Heart left ventricle (tissue), 7 donors: Measurements from ENCODE around the gene THAP10.

GRCh38 chr15:69718781-69719412, 266.3 kb downstream of the RPLP1 start:
- PRO-cap, 6 experiments, result peak in 2 of 6 experiments; most common plus-strand start chr15:69719170 (in 2); most common minus-strand start chr15:69719056 (in 1)
- RAMPAGE, long total RNA, 2 experiments, result no peak in any of the 2 experiments
- RRBS, result no CpG with 5 or more reads among the region's 4 CpGs

- PRO-cap, 6 experiments, result no peak in any of the 6 experiments
- RAMPAGE, long total RNA, 2 experiments, result no peak in any of the 2 experiments
- RRBS, result no CpG with 5 or more reads among the region's 4 CpGs
Observed at GRCh38 chr15:69735172-69735527, 282.5 kb downstream of the RPLP1 start.

GRCh38 chr15:70049271-70050023, 48.3 kb downstream of the TLE3 start:
- PRO-cap, 6 experiments, result no peak in any of the 6 experiments
- RAMPAGE, long total RNA, 2 experiments, result no peak in any of the 2 experiments
- RRBS, result no CpG with 5 or more reads among the region's 27 CpGs

DNA sequence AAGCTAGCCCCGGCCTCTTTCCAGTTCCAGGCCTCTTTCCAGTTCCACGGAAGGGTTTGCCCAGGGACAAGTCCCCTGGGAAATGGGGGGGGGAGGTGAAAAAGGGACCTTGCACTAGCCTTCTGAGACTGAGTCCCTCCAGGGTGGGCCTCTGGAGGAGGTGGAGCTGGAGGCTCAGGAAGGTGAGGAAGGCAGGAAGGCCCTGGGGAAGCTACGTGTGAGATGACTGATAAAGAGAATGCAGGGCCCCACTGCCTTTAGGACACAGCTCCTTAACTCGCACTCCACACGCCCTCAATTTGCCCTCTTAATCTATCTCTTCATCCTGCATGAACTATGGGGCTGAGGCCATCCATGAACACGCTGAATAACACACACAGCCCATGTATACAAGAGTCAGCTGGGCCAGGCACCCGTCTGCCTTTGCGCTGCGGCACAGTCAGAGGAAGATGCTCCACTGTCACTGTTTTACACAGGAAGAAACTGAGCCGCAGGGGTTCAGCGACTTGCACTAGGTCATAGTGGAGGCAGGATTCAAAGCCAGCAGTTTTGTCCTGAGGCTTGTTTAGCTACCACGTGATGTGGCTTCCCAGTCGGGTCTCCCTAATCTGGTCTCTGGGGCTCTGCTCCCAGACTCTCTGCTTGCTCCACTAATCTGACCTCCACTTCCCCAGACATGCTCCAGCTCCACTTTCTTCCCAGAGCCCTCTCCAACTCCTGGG, 44.0 kb downstream of the TLE3 start:
- PRO-cap, 6 experiments, result no peak in any of the 6 experiments
- RAMPAGE, long total RNA, 2 experiments, result no peak in any of the 2 experiments
- RRBS, result no CpG with 5 or more reads among the region's 13 CpGs

- PRO-cap, 6 experiments, result no peak in any of the 6 experiments
- RAMPAGE, long total RNA, 2 experiments, result no peak in any of the 2 experiments
- RRBS, result no CpG with 5 or more reads among the region's 10 CpGs
Observed at GRCh38 chr15:70057911-70058283, 39.8 kb downstream of the TLE3 start.

DNA sequence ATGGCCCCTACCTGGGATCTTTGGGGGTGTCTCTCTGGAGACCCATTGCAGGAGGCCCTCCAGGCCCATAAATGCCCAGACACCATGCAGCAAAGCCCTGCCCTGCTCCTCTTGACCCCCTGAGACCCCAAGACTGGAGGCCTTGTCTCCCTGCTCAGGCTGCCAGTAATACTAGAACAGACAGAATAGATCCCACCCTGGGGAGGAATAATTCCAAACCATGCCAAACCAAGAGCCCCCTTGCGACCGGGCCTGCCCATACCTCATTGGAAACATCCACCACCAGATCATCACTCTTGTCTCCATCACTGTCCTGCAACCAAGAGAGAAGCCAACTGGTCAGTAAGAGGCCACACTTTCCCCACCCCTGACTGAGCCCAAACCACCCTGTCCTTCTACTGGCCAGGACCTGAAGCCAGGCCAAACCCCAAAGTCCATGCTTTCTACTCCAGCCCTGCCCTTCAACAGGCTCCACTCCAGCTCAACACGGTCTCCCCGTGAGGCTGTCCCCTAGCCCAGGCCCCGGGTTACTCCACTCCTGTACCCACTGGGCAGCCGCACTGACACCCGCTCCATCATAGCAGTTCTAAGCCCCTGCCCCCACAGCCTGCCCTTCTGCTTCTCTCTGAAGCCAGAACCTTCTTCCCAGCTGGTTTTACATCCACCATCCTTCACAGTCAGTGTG, 38.4 kb downstream of the TLE3 start:
- PRO-cap, 6 experiments, result no peak in any of the 6 experiments
- RAMPAGE, long total RNA, 2 experiments, result no peak in any of the 2 experiments
- RRBS, result no CpG with 5 or more reads among the region's 7 CpGs

GRCh38 chr15:70064732-70065534, 32.8 kb downstream of the TLE3 start:
- PRO-cap, 6 experiments, result no peak in any of the 6 experiments
- RAMPAGE, long total RNA, 2 experiments, result no peak in any of the 2 experiments
- RRBS, result no CpG with 5 or more reads among the region's 4 CpGs

GRCh38 chr15:70111698-70111960, 13.9 kb upstream of the TLE3 start:
- PRO-cap, 6 experiments, result no peak in any of the 6 experiments
- RAMPAGE, long total RNA, 2 experiments, result no peak in any of the 2 experiments
- RRBS, result no CpG with 5 or more reads among the region's 3 CpGs

DNA sequence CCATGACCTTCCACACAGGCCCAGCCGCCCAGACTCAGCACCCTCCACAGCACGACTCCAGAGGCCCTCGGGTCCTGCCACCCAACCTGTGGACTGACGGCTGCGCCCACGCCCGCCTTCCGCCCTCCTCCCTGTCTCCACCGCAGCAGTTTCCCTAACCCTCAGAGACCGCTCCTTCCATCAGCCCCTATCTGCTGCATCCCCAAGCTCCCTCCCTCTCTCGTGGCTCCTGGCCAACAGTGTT, 168.6 kb upstream of the TLE3 start:
- PRO-cap, 6 experiments, result no peak in any of the 6 experiments
- RAMPAGE, long total RNA, 2 experiments, result no peak in any of the 2 experiments
- RRBS, result no CpG with 5 or more reads among the region's 11 CpGs

- PRO-cap, 6 experiments, result no peak in any of the 6 experiments
- RAMPAGE, long total RNA, 2 experiments, result no peak in any of the 2 experiments
- RRBS, result no CpG with 5 or more reads among the region's 3 CpGs
Observed at GRCh38 chr15:70271296-70271976, 173.7 kb upstream of the TLE3 start.

DNA sequence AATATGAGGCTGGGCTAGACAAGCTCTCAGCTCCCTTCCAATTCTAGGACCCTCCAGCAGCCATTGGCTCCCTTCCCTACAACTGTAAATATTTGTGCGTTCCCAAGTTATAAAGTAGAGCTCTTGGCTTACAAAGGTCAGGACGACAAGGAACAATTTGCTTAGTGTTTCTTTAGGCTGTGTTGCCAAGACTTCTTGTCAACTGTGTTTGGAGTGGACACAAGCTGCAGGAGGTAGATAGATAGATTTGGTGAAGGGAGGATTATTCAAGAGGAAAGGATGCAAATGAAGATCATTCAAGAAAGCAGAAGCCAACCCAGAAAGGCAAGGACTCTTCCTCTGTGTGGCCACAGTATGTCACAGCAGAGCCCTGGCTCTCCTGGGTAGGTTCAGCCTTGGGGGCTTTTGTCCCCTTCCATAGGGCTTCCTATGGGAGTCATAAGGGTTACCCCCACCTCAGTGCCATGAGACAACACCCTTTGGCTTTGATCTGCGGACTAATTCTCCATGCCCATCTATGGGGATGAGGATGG, 223.7 kb upstream of the TLE3 start:
- PRO-cap, 6 experiments, result no peak in any of the 6 experiments
- RAMPAGE, long total RNA, 2 experiments, result no peak in any of the 2 experiments
- RRBS, result no CpG with 5 or more reads among the region's 3 CpGs

DNA sequence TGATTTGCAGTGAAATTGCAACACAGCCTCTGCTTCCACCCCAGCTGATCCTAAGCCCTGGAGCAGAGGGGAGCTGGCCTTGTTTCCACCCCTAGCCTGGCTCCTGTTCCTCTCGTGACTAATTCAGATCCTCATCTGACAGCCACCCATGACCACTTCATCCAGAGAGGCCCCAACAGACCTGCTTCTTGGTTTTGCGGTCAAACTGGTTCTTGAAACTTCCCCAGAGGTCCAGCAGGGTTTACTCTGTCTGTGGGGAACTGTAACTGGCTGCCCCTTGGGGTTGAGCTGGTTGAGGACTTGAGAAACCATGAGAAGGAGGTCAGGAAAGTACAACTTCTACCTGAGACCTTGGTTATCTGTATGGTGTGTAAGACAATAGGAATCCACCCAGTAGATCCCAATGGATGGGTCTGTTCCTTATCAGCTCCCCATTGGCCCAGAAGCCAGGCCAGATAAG, 300.2 kb downstream of the UACA start:
- PRO-cap, 6 experiments, result no peak in any of the 6 experiments
- RAMPAGE, long total RNA, 2 experiments, result no peak in any of the 2 experiments
- RRBS, result no CpG with 5 or more reads among the region's 2 CpGs

DNA sequence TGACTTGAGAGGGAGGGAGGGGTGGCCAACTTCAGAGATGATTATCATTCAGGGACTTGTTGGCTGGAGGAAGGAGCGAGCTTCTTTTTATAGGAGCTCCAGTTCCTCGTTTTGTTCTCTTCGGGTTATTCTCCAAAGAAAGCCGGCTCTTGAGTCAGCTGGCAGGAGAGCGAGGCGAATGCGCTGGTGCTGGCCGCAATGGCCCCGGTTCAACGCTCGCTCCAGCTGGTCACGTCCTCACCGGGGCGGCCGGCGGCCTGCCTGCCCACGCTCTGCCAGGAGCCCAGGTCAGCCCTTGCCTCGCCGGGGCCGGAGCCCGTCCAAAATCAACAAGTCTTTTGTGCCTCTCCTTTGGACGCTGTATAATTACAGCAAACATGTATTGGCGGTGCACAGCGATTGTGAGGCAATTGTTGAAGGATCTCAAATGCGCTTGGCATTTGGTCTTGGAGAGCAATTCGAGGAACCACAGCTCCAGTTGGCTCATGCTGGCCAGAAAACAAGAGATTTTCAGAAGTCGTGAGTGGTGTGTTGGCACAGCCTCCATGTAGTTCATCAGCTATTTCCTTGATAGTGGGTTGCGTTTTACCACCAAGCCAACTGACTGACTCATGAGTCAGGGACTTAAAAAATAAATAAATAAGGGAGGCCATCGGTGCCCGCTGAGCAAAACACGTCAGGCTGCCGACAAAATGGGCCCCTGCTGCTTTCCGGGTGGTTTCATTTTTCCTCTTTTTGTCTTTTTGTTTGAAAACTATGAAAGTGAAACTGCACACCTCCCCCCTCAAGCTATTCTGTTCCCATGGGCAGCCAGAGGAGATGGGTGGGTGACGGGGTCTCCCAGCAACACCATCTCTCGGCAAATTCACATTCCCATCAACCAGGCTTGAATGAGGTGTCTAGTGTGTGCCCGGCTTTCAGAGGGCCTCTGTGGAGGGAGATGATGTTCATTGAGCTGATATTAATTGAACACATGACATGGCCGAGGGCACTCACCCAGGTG, 288.4 kb downstream of the UACA start:
- PRO-cap, 6 experiments, result peak in 1 of 6 experiments; most common plus-strand start position 157 of the sequence (in 1)
- RAMPAGE, long total RNA, 2 experiments, result no peak in any of the 2 experiments
- RRBS, result 24% methylated on average over 14 of the region's 37 CpGs

GRCh38 chr15:70504037-70505200, 258.9 kb downstream of the UACA start:
- PRO-cap, 6 experiments, result no peak in any of the 6 experiments
- RAMPAGE, long total RNA, 2 experiments, result no peak in any of the 2 experiments
- RRBS, result no CpG with 5 or more reads among the region's 23 CpGs

GRCh38 chr15:70509096-70509821, 254.1 kb downstream of the UACA start:
- PRO-cap, 6 experiments, result no peak in any of the 6 experiments
- RAMPAGE, long total RNA, 2 experiments, result no peak in any of the 2 experiments
- RRBS, result no CpG with 5 or more reads among the region's 5 CpGs

DNA sequence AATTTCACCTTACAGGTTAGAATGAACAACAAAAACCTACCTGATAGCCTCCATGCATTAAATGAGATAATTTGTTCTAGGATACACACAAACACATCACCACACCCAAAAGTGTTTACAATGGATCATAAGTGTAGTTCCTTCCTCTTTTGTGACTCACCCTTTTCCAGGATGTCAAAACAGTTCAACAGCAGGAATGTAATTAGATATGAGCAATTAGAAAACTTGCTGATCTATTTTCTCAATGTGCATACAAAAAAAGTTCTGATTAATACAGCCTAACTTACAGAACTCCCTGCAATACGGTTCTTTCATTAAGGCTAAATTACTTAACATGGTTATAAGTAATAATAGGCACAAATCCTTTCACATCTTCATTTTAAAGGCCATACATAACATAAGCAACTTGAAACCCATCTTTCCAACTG, 21.5 kb downstream of the UACA start:
- PRO-cap, 6 experiments, result peak in 2 of 6 experiments; most common plus-strand start position 182 of the sequence (in 2); most common minus-strand start position 63 of the sequence (in 2)
- RAMPAGE, long total RNA, 2 experiments, result no peak in any of the 2 experiments
- RRBS, result no CpG with 5 or more reads among the region's 1 CpG

DNA sequence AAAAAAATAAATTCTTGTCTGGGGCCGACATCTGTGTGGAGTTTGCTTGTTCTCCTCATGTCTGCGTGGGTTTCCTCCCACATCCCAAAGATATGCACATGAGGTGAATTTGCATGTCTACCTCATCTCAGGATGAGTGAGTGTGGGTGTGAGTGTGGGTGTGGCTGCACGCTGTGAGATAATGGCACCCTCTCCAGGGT, 25.8 kb upstream of the UACA start:
- PRO-cap, 6 experiments, result no peak in any of the 6 experiments
- RAMPAGE, long total RNA, 2 experiments, result no peak in any of the 2 experiments
- RRBS, result no CpG with 5 or more reads among the region's 3 CpGs

DNA sequence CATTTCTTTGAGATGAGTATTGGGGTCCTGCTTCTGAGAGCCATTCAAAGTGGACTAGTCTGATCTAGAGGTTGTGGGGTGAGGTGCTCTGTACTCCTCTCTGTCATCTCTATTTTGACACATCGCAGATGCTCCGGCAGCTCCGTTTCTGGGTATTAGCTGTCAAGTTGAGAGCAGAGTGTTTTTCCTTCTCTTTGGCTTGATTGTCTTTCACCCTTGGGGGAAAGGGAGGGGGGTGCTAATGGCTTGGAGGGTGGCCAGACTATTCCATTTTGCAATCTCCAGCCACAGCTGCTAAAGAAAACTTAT, 13.8 kb upstream of the LARP6 start:
- PRO-cap, 6 experiments, result peak in 1 of 6 experiments; most common minus-strand start position 111 of the sequence (in 1)
- RAMPAGE, long total RNA, 2 experiments, result no peak in any of the 2 experiments
- RRBS, result no CpG with 5 or more reads among the region's 3 CpGs

- PRO-cap, 6 experiments, result peak in 6 of 6 experiments; most common plus-strand start chr15:70892655 (in 3); most common minus-strand start chr15:70892425 (in 4)
- RAMPAGE, long total RNA, 2 experiments, result start-site peak on the plus strand in 1 of 2 experiments, at chr15:70892471-70892678 at its widest, 16 reads per replicate; start-site peak on the minus strand in 2 of 2 experiments, at chr15:70892355-70892422 at its widest, 9 to 17 reads per replicate
- RRBS, result 2% methylated on average over 20 of the region's 71 CpGs
Observed at GRCh38 chr15:70891899-70892962, at the start of gene THAP10. THAP10 (minus strand) TSS chr15:70892433.

- PRO-cap, 6 experiments, result no peak in any of the 6 experiments
- RAMPAGE, long total RNA, 2 experiments, result no peak in any of the 2 experiments
- RRBS, result no CpG with 5 or more reads among the region's 4 CpGs
Observed at GRCh38 chr15:71079392-71080082, 35.7 kb upstream of the THSD4 start.